ENCODE measurements around a stretch of chr19.

DNA sequence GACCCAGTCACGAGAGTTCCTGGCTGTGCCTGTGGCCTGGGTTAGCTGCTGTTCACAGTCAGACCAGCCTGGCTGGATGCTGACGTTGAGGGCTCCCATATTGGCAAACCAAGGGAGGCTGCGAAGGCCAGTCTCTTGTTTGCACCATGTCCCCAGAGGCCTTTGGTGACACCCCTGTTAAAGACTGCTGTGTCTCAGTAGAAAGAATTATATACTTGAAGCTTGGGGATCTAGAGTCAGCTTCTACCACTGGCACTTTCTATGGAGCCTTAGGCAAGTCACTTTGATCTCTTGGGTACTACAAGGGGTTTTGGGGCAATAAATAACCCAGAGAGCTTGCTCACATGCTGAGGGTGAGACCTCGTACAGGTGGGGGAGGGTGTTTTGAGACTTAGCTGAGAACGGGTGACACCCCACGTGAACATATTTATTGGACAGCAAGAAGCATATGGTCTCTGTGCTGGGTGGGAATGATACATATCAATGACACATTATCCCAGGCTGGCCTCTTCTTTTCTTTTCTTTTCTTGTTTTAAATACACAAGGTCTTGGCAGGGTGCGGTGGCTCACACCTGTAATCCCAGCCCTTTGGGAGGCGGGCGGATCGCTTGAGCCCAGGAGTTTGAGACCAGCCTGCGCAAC, 8.3 kb downstream of the TPM4 start:
- PRO-cap, result no peak
- RAMPAGE, long total RNA, 4 experiments, result no peak in any of the 4 experiments

- PRO-cap, result no peak
- RAMPAGE, long total RNA, 4 experiments, result no peak in any of the 4 experiments
Measured at GRCh38 chr19:16091210-16091670, 14.9 kb downstream of the TPM4 start.

GRCh38 chr19:16101258-16101983, 10.3 kb upstream of the RAB8A start:
- PRO-cap, result no peak
- RAMPAGE, long total RNA, 4 experiments, result no peak in any of the 4 experiments

- PRO-cap, result no peak
- RAMPAGE, long total RNA, 4 experiments, result no peak in any of the 4 experiments
Measured at GRCh38 chr19:16160806-16161555, 12.3 kb downstream of the CIB3 start.

- PRO-cap, result no peak
- RAMPAGE, long total RNA, 4 experiments, result no peak in any of the 4 experiments
Measured at GRCh38 chr19:16216876-16217515, 19.3 kb downstream of the AP1M1 start.

GRCh38 chr19:16325192-16325565, 553 bp downstream of the KLF2 start:
- PRO-cap, result no peak
- RAMPAGE, long total RNA, 4 experiments, result no peak in any of the 4 experiments

DNA sequence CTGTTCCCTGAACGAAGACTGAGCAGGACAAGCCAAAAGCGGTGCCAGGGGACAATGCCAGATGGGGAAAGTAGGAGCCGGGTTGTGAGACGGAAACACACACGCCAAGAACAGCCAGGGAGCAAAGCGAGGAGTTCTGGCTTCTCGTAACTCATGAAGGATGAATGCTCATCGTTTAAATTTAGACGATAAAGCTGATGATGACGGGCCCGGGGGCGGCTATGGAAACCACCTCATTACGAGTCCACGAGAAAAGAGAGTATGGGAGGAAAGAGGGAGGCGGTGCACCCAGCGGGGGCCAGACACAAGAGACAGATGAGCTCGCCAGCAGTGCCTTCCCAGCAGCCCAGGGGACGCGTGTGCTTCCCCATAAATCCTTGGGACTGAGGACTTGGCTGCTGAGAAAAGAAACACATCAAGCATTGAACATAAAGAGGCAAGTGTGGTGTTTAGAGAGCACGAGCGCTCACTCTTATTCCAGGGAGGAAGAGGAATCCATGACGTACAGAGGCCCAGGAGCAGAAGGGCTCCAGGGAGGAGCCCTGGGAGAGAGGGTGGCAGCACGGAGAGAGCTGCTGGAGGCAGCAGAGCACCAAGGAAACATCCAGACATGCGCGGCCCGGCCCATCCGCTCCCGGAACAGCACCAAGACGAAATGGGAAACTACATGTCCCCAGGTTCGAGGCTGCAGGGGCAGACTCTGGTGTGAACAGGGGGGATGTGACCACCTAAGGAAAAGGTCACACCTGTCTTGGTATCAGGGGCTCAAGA, 70.7 kb downstream of the EPS15L1 start:
- PRO-cap, result no peak
- RAMPAGE, long total RNA, 4 experiments, result no peak in any of the 4 experiments

- PRO-cap, result no peak
- RAMPAGE, long total RNA, 4 experiments, result no peak in any of the 4 experiments
Measured at GRCh38 chr19:16417445-16418159, 54.2 kb downstream of the EPS15L1 start.

DNA sequence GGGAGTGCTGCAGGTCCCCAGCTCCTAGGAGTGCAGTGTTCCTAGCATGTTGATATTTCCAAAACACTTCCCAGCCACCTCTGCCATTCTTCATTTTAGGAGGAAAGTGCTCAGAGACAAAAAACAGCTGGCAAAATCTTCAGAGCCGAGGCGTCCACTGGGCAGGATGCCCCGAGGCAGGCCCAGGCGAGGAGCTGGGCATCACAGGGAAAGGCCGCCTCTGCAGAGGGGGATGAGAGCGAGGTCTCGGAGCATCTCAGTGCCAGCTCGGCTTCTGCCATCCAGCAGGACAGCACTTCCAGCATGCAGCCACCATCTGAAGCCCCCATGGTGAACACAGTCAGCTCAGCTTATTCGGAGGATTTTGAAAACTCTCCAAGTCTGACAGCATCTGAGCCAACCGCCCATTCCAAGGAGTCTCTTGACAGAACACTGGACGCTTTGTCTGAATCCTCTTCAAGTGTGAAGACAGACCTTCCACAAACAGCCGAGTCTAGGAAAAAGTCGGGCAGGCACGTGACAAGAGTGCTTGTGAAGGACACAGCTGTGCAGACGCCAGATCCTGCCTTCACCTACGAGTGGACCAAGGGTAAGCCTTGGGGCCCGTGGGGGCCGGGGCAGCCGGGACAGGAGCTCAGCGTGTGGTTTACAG, 13.3 kb downstream of the C19orf44 start:
- PRO-cap, result no peak
- RAMPAGE, long total RNA, 4 experiments, result no peak in any of the 4 experiments

- PRO-cap, result no peak
- RAMPAGE, long total RNA, 4 experiments, result no peak in any of the 4 experiments
Measured at GRCh38 chr19:16540733-16541434, 1.4 kb downstream of the CHERP start.

GRCh38 chr19:16543720-16544069, 1.5 kb upstream of the CHERP start:
- PRO-cap, result no peak
- RAMPAGE, long total RNA, 4 experiments, result no peak in any of the 4 experiments

DNA sequence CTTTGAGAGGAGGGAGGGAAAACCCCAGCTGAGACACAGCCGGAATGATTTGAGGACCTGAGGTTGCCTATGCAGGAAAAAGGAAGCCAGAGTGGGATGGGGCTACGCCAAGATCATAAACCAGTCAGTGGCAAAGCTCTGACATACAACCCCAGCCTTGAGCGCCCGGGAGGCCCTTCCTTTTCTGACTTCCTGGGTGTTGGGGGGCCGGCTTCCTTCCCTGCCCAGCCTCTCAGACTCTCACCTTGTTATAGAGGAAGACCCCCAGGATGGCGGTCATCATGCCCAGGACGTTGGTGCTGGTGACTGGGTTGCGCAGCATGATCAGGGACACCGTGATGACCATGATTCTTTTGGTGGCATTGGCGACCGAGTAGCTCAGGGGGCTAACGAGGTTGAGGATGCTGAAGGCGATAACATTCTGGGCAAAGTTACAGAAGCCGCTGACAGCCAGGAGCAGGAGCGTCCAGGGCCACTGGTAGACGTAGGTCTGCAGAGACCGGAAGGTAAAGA, 12.7 kb upstream of the CHERP start:
- PRO-cap, result no peak
- RAMPAGE, long total RNA, 4 experiments, result no peak in any of the 4 experiments

- PRO-cap, result no peak
- RAMPAGE, long total RNA, 4 experiments, result no peak in any of the 4 experiments
Measured at GRCh38 chr19:16566097-16566599, 6.1 kb downstream of the SLC35E1 start.

DNA sequence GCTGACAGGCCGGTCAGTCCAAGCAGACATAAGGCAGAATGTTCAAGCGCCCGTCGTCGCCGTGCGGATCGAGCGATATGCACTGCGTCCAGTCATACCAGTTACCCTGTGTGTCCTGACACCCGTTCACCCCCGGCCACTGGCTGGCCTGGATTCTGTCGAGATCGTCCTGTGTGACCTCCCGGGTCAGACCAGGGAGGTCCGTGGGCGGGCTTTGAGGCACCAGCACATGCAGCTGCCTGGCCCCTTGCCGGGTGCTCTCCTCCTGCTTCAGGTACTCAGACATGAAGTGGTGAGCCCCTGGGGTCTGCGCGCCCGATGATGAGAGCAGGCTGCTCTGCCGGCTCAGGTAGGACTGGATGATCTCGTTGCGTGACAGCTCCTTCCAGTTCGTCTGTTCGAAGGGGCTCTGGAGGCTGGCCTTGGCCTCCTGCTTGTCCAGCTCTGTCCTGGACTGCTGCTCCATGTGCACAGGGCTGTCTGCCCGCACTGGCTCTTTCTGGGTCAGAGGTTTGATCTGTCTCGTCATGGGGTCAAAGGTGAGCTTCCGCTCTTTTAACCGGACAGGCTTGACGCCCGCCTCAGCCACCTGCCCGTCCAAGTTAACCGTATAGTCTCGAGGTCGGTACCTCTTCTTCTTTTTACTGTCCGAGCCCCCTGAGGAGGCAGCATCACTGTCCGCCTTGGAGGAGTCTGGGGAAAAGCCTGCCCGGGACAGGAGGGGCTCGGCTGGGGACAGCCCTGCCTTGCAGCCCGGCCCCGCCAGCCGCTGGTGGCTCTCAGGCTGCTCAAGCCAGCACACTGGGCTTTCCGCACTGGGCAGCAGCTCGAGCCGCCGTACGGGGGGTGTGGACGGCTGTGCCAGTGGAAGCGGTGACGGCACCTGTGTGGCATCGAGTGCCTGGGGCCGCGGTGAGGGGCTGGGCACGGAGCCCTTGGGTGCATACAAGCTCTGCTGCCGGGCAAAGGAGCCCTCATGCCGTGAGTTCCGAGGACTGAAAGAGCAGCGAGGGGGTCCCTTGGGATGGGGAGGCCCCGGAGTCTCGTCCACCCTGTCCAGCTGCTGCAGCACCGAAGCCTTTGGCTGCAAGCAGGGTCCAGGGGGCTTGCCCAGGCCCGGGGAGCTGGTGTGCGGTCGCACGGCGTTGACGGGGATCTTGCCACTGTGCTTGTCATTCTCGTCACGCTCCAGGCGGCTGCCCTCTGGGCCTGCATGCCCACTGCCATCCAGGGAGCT, 4.2 kb upstream of the SLC35E1 start:
- PRO-cap, result no peak
- RAMPAGE, long total RNA, 4 experiments, result no peak in any of the 4 experiments

DNA sequence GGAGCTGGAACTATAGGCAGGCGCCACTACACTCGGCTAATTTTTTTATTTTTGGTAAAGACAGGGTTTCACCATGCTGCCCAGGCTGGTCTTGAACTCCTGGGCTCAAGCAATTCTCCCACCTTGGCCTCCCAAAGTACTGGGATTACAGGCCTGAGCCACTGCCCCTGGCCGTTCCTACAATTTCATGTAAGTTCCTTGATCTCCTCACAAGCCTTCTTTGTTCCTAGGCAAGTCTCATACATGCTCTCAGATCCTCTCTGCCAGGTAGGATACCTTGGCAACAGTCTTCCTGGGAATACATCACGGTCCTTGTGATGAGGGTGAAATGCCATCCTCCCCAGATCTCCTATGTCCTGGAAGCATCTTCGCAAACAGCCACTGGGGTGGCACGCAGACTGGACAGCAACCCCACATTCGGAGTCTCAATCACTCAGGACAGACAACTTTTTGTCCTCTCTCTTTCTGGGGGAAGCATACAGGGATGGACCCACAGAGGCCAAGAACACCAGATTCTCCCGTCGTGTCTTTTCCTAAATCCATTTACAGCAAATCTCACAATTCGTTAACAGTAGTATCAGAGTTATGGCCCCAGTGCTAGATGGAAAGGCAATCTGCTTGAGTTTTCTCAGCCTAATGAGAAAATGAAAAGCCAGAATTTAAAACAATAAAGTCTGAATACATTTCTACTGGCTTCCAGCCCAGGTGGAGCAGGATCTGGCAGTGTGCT, 7.5 kb downstream of the SMIM7 start:
- PRO-cap, result no peak
- RAMPAGE, long total RNA, 4 experiments, result no peak in any of the 4 experiments

DNA sequence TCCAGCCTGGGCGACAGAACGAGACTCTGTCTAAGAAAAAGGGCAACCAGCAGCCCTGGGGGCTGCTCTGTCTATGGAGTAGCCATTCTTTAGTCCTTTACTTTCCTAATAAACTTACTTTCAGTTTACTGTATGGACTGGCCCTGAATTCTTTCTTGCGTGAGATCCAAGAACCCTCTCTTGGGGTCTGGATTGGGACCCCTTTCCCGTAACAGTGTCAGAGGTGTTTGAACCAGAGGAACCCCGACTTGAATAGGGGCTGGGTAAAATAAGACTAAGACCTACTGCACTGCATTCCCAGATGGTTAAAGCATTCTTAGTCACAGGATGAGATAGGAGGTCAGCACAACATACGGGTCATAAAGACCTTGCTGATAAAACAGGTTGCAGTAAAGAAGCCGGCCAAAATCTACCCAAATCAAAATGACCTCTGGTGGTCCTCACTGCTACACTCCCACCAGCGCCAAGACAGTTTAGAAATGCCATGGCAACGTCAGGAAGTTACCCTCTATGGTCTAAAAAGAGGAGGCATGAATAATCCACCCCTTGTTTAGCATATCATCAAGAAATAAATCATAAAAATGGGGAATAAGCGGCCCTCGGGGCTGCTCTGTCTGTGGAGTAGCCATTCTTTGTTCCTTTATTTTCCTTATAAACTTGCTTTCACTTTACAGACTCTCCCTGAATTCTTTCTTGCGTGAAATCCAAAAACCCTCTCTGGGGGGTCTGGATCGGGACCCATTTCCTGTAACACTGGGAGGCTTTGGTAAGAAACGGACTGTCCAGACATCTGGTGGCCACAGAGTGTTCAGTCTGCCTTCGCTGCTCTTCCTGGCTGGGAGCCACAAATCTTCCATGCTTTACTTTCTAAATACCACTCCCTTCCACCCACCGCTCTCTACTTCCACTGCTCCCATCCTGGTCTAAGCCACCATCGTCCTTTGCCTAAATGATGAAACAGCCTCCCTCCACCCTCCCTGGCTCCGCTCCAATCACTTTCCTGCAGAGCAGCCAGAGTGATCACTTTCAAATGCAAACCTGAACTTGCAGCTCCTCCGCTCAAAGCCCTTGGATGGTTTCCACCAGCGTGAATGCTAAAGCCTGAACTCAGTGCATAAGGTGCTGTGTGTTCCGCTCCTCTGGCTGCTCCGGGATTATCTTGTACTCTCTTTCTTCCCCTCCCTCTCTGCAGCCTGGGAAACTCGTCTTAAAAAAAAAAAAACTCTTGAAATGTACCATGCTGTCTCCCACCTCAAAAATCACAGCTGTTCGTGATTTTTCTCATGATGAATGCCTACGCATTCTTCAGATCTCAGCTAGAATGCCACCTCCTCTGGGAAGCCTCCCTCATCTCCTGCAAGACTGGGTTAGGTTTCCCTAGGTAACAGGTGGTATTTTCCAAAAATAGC, 4.2 kb upstream of the SIN3B start:
- PRO-cap, result no peak
- RAMPAGE, long total RNA, 4 experiments, result no peak in any of the 4 experiments

DNA sequence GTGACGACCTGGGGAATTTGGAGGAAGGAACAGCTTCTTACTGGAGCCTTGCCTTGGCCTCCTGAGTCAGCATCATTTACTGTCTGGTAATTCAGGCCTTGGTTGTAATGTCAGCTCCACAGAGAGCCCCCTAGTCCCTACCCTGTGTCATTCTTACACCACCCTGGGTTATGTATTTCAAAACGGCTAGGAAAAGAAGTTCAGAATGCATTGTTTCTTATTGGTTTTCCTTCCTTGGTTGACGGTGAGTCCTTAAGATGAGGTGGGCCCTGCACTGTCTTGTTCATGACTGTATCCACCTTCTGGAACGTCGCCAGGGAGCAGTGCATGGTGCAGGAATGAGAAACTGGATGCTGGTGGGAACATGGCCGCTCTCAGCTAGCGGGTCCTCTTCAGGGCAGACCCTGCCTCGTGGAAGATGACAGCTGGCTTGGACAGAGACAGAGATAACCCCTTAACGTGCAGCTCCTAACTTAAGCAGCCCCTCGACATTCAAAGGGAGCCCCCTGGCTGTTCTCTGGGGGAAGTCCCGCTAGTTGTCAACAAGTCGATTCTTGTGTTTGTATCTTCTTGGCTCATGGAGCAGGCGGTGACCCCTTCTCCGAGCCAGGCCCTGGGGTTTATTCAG, 7.2 kb downstream of the SIN3B start:
- PRO-cap, result no peak
- RAMPAGE, long total RNA, 4 experiments, result no peak in any of the 4 experiments

DNA sequence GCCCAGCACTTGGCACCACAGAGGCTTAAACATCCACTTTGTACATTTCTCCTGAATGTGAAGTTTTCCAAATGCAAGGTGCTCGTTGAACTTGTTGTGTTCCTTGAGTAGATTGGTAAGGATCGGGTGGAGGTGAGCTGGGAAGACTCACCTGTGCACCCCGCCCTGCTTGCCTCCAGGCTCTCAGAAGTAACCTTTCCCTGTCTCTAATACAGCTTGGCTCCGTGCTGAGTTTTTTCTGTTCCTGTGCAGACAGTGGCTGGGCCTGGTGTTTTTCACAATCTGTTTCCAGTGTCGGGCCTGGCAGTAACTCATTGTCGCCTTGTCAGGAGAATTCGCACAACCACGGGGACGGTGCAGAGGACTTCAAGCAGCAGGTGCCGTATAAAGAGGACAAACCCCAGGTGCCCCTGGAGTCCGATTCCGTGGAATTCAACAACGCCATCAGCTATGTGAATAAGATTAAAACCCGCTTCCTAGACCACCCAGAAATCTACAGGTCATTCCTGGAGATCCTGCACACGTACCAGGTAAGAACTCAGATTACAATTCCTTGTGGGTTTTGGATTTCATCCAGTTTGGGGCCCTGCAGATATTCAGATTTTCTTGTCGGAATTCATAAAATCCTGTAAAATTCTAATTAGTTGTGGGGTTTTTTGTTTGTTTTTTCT, 12.4 kb downstream of the SIN3B start:
- PRO-cap, result no peak
- RAMPAGE, long total RNA, 4 experiments, result no peak in any of the 4 experiments

GRCh38 chr19:16869354-16870035, 19.3 kb upstream of the F2RL3 start:
- PRO-cap, result no peak
- RAMPAGE, long total RNA, 4 experiments, result no peak in any of the 4 experiments

- PRO-cap, result no peak
- RAMPAGE, long total RNA, 4 experiments, result no peak in any of the 4 experiments
Measured at GRCh38 chr19:17055583-17056283, 19.5 kb downstream of the HAUS8 start.

Data from suprapubic skin (tissue), 4 donors.